Colon Carcinoma Metastatic in the Brain (tissue), 2 donors: ENCODE data around the gene APRT.

DNA sequence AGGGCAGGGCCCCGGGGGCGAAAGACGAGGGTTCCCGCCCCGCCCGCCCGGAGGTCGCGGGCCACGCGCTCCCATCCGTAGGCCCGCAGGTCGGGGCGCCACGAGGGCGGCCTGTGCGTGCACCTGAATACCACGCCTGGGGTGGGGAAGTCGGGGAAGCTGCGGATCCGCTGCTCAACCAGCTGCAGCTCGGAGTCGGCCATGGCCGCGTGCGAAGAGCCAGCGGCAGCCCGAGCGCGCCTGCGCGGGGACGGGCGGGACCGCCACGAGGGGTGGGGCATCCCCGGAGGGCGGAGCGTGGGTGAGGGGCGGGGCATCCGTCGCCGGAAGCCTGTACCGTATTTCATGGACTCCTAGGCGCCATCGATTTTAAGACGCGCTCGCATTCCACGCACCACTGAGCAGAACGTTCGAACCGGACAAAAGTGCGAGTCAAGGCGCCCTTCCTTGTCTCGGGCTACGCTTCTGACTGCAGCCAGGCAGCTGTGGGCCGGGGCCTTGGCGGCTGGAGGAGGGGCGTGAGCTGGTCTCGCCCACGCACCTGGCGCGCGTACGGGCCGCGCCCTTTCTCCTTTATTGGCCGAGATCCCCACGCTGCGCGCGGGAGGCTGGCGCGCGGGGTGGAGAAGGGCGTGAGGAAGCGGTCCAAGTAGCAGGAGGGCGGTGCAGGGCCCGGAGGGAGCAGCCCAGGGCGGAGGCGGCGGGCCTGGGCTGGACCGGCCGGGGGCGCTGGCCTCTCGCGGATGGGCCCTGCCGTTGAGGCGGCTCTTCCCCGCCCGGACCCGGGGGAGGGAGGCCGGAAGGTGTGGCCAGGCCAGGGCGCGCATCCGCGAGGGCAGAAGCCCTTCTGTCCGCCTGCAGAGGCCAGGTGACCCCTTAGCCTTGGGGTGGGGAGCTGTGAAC, at the start of gene APRT:
TSS of gene APRT (minus strand) at position 232 of the 903 bp plus-strand sequence.
- PRO-cap, 2 experiments = peak in 2 of 2 experiments; most common plus-strand start position 372 of the sequence (in 2); most common minus-strand start position 242 of the sequence (in 2)

- PRO-cap, 2 experiments = no peak in any of the 2 experiments
These were observed 6.7 kb upstream of the APRT start for GRCh38 chr16:88818176-88819040.

- PRO-cap, 2 experiments = peak in 1 of 2 experiments; most common minus-strand start chr16:88857895 (in 1)
These were observed 805 bp downstream of the TRAPPC2L start for GRCh38 chr16:88857638-88858226.

DNA sequence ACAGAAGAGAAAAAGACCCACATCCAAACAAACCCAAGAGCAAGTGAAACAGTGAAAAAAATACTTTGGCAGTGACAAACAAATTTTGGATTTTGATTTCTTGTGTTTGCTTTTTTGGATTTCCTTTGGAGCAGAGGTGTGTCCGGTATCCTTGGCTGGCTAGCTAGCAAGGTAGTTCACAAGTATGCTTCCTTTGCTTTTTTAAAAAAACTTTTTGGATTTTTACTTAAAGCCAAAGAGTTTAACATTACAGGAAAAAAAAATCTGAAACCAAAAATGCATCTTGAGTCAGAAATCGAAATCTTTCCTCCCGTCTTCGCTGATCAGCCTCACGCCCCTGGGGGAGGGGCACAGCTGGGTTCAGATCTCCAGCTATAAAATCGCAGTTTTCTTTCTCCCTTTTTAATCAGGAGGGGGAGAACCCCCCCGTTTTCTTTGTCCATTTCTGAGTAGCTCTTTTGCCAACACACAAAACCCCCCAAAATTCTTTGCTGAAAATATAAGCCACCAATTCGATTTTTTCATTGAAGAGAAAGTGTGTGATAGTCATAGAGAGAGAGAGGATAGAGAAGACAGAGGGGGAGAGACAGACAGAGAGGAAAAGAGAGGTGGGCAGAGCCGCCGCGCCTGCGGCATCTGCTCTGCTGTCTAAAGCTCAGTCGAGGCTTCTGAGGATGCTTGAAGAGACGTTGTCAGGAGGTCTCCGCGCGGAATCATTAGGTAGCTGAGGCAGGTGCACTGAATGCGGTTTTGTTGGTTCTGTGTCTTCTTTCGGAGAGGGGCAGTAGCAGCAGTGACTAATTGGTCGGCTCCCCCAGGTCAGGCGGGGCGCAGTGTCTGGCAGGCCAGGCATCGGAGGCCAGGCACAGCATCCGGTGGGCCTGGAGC, 9.8 kb upstream of the PABPN1L start:
- PRO-cap, 2 experiments = no peak in any of the 2 experiments

GRCh38 chr16:88905537-88905849, 39.0 kb upstream of the PABPN1L start:
- PRO-cap, 2 experiments = no peak in any of the 2 experiments

DNA sequence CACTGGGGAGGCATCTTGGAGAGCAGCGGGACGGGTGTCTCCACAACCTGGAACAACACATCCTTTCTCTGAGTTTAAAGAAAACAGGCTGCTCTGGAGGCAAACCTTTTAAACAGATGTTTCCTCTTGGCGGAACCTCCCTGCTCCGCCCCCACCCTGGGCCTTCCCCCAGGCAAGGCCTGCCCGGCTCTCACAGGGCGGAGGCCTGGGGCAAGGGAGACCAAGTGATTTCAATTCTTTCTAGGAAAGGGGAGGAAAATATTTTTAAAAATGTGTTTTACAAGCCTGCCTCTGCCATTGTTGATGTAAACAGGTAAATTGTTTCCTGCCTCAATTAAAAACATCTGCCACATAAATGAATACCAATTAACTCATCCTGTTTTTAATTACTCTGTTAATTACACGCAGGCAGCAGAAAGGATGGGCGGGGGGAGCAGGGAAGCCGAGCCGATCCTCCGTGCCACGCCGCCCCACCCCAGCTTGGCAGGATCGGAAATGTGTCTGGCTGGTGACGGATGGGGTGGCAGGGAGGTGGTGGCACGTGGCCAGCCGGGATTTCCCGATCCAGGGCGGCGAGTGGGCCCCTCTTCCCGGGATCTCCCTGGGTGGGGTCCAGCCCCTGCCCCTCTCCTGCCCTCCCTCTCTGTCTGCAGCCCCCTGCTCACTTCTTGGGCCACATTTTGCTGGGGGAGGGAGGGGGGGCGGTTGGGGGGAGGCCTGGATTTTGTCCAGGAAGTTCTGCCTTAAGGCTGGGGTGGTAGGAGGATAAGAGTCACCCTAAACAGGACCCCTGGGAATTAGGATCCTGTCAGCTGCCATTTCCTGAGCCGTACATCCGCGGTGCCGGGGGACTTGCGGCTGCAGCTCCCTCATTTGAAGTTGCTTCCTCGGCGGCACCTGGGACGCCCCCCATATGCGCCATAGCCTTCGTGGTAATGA, 54.7 kb upstream of the PABPN1L start:
- PRO-cap, 2 experiments = no peak in any of the 2 experiments

- PRO-cap, 2 experiments = no peak in any of the 2 experiments
These were observed 9.8 kb downstream of the CBFA2T3 start for GRCh38 chr16:88967073-88967691.

GRCh38 chr16:88983600-88984944, 7.1 kb upstream of the CBFA2T3 start:
- PRO-cap, 2 experiments = peak in 1 of 2 experiments; most common minus-strand start chr16:88984224 (in 1)

DNA sequence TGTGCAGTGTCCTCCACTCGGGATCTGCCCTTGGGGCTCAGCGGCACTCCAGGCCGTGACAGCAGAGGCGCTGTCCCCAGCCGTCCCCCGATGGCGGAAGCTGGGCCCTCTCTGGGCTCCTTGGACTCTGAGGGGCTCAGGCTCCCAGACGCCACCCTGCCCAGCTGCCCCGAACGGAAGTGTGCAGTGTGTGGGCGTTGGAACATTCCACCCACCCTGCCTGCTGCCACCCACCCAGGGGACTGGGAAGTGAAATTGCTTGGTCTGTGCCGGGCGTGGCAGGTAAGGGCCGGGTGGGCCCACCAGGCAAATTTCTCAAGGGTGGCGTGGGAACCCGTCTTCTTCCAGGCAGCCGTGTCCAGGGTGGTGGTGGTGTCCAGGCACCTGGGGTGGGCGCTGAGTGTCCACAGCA, 28.6 kb upstream of the ACSF3 start:
- PRO-cap, 2 experiments = no peak in any of the 2 experiments

- PRO-cap, 2 experiments = no peak in any of the 2 experiments
These were observed 21.6 kb downstream of the ACSF3 start for GRCh38 chr16:89114946-89116027.

GRCh38 chr16:89156778-89157286, 14.7 kb upstream of the CDH15 start:
- PRO-cap, 2 experiments = no peak in any of the 2 experiments

- PRO-cap, 2 experiments = no peak in any of the 2 experiments
These were observed 81.9 kb downstream of the ZNF778 start for GRCh38 chr16:89299213-89299967.

GRCh38 chr16:89315522-89316065, 98.1 kb downstream of the ZNF778 start:
- PRO-cap, 2 experiments = no peak in any of the 2 experiments

GRCh38 chr16:89316792-89317447, 99.4 kb downstream of the ZNF778 start:
- PRO-cap, 2 experiments = no peak in any of the 2 experiments

DNA sequence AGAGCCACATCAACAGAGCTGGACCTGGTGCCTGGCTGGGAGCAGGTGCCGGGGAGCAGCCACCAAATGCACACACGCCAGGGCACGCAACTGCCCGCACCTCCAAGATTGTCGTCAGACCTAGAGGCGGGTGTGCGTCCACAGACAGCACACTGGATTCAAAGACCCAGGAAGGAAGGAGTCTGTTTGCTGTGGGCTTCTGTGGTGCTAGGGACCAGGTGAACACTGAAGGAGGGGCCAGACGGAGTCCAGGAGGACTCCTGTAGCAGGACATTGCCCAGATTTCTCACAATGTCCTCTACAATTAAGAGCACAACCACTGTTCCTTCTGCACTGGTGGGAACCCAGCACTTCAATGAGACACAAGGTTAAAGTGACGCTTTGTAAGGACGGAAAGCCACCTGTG, 118.7 kb downstream of the ZNF778 start:
- PRO-cap, 2 experiments = no peak in any of the 2 experiments

- PRO-cap, 2 experiments = no peak in any of the 2 experiments
These were observed 115.1 kb downstream of the ANKRD11 start for GRCh38 chr16:89374999-89375901.

GRCh38 chr16:89385902-89386715, 104.3 kb downstream of the ANKRD11 start:
- PRO-cap, 2 experiments = no peak in any of the 2 experiments

DNA sequence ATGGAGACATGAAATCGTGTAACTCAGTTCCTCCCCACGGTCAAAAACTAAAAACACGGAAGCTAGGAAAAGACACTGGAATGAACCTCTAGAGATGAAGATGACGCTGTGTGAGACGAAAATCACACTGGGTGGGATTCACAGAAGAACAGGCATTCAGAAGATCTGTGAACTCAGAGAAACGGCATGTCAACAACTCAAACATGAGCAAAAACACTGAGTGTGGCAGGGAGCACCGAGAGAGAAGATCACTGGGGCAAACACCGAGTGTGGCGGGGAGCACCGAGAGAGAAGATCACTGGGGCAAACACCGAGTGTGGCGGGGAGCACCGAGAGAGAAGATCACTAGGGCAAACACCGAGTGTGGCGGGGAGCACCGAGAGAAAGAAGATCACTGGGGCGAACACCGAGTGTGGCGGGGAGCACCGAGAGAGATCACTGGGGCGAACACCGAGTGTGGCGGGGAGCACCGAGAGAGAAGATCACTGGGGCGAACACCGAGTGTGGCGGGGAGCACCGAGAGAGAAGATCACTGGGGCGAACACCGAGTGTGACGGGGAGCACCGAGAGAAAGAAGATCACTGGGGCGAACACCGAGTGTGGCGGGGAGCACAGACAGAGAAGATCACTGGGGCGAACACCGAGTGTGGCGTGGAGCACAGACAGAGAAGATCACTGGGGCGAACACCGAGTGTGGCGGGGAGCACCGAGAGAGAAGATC, 100.7 kb downstream of the ANKRD11 start:
- PRO-cap, 2 experiments = no peak in any of the 2 experiments

GRCh38 chr16:89409136-89409874, 81.1 kb downstream of the ANKRD11 start:
- PRO-cap, 2 experiments = no peak in any of the 2 experiments

- PRO-cap, 2 experiments = no peak in any of the 2 experiments
These were observed 52.5 kb downstream of the ANKRD11 start for GRCh38 chr16:89437492-89438604.